ENCODE results near the gene ACSL3.

DNA sequence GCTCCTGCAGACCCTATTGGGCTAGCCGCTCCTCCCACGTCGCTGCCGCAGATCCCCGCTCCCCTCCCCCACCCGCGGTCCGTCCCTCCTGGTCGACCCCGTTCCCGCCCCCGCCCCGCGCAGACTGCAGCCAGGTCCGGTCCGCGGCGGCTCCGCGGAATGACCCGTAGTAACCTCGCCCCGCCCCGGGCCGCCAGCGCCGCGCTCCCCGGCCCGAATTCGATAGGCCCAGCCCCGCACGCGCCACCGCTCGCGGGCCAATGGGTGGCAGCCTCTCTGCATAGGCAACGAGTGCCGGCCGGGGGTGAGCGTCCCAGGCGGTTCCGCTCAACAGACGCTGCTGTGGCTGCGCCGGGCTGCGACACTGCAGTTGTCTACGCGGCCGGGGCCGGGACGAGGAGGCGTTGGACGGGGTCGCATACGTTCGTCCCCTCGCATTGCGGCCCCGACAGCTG, at the start of gene ACSL3:
Gene ACSL3, plus strand, starts transcription at position 333 of the 455 bp plus-strand sequence.
- RRBS, 2 experiments: under 1 to 2% methylated on average over 34 of the region's 60 CpGs

GRCh38 chr2:222959078-222959814, 92.7 kb upstream of the KCNE4 start:
- RRBS, 2 experiments: no CpG with 5 or more reads among the region's 5 CpGs

GRCh38 chr2:223093250-223093731, 41.3 kb downstream of the KCNE4 start:
- RRBS, 2 experiments: no CpG with 5 or more reads among the region's 8 CpGs

GRCh38 chr2:223123739-223124209, 71.8 kb downstream of the KCNE4 start:
- RRBS, 2 experiments: no CpG with 5 or more reads among the region's 4 CpGs

DNA sequence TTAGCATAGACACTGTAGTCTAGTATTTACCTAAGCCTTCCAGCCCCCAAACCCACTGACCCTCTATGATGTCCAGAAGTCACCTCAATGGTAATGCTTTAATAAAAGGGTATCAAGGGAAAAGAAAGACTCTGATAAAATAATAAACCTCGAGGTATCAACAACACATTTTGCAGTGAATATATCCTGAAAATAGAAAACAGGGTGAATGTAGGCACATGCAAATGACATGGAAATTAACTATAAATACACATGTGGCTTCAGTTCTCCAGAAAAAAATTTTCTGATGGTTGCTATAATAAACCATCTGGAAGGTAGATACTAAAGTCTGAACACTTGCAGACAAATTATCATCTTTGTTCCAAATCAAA, 14.2 kb downstream of the SCG2 start:
- RRBS, 2 experiments: no CpG with 5 or more reads among the region's 1 CpG

DNA sequence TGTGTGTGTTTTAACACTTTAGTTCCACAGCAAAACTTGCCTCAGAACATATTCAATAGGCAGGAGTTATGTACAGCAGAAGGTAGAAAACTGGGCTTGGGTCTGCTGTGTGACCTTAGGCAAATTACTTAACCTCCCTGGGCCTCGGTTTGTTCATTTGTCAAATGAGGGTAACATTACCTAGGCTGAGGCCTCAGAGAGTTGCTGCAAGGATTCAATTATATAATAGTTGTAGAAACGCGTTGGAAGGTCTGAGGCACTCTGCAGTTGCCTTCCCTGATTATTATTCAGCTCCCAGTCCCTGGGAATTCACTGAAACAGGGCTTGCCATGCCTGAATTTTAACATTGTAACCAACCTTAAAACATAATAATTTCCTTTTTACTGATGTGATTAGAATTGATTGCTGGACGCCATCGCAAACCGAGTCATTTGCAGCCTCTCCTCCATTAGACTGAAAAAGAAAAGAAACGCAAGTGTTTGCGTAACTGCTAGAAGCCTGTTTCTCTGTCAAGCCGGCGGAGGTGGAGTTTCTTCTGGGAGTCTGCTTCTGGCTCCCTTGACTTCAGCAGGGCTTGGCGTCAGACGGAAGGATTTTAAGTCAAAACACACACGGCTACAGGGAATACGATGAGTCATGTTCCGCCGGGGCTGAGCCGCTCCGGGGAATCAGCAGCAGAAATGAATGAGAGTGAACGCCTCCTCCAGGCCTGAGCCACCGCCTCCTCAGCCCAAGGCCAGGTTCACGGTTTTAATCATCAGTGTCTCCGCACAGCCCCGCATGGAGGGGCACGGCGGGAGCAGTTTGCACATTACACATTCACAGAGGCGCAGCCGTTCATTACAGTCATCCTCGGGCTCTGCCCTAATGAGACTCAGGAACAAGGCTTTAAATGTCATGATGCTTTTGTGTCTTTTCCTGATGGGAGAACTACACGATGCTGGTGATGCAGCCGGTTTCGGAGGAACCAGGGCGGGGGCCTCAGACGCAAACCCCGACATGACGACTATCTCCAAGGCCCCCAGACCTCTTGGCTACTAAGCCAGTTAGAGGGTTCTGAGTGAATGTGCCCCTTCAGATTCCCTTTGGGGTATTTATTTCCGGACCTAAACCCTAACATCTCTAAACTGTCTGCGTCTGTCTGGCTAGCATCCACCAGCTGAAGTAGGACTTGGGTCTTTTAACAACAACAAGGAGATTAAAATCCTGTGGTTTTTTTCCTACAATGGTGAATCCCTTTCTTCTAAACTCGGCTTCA, 10.9 kb upstream of the SCG2 start:
- RRBS, 2 experiments: no CpG with 5 or more reads among the region's 38 CpGs

DNA sequence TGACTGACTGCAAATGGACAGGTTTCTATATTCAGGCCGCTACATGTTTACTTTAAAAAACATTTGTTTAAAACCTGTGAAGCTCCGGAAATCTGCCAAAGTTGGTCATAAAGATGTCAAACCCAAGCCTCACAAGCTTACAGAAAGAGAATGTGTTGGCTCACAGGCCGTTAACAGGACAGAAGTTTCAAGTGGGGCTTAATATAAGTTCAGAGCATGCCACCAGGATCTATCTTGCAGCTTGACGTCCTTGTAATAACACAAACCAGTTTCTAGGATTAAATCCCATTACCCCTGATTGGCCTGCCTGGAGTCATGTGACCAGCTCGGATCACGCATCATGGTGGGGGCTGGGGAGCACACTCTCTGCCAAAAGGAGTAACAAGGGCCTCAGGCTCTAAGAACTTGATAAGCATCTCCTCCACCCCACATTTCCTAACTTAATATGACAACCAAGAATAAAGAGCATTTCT, 38.9 kb upstream of the SCG2 start:
- RRBS, 2 experiments: no CpG with 5 or more reads among the region's 6 CpGs

GRCh38 chr2:223949264-223949989, 4.3 kb upstream of the WDFY1 start:
- RRBS, 2 experiments: no CpG with 5 or more reads among the region's 4 CpGs

- RRBS, 2 experiments: no CpG with 5 or more reads among the region's 8 CpGs
Observed at GRCh38 chr2:223959507-223960169, 2.4 kb downstream of the MRPL44 start.

DNA sequence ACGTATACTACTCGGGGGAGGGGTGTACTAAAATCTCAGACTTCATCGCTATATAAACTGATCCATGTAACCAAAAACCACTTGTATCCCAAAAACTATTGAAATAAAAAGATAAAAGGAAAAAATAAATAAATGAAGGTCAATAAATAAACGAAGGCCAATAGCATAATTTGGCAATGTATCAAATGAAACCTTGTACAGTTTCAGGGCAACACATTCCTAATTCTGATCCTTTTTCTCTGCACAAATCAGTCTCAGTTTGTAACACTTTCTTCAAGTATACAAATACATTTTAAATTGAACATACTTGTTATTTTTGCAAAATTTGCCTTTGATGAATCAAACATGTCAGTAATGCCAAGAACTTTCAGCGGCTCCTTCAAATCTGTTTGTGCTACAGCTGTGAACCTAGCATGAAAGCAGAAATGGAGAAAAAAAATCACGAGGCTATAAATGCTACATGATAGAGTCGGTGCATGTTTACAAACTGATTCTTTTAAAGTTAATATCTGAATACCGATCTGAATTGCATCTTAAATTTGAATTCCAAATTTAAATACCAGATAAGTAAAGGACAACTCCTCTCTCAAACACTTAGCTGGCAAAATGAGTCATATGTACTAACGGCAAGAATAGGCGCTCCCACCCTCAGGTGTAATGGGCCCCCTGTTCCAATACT, 25.2 kb downstream of the MRPL44 start:
- RRBS, 2 experiments: no CpG with 5 or more reads among the region's 10 CpGs

DNA sequence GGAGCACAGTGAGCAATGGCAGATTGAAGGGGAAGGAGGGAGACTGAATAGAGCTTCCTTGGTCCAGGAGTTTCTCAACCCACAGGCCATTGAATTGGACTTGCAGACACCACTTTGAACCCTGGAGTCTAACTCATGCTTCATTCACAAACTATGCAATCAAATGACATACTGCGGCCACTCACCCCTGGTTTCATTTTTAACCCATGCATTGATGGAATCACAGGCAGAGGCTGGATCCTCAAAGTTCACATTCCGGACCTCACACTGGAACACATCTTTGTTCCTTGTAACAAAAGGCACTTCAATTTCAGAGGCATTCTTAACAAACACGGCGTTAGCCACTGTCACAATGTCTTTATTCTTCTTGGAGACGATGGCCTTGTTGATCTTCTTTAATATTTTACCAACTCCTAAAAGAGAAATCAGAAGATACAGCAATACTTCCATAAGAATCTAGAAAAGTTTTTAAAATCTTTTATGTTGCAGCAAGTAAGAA, 40.7 kb downstream of the MRPL44 start:
- RRBS, 2 experiments: no CpG with 5 or more reads among the region's 5 CpGs

DNA sequence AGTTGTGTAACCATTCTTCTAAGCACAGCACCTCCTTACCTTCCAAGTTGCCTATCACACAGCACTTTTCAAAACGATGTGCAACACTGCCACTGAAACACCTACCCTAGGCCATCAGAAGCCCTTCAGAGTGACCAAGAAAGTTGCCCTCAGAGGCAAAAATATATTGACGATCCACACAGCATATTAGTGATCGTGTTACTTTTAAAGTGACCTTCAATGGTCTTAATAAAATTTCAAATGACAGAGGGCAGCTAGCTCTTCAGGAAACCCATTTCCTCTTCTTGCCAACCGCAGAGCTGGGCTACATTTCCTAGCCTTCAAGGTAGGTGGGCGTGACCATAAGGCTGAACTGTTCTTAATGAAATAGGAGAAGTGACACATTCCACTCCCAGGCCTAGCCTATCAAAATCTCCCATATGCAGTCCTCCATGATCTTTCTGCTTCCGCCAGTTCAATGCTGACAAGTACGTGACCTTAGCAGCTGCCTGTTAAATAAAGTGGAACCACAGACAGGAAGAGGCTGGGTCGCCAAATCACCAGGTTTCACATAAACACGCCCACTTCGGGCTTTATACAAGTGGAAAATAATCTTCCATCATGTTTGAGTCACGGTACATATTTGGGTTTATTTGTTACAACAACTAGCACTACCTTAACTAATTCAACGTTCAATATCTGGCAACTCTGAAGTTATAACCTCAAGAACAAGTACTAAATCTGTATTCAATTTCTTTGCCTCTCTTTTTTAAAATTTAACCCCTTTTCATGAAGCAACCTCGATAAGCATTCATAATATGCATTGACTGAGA, 13.2 kb downstream of the SERPINE2 start:
- RRBS, 2 experiments: no CpG with 5 or more reads among the region's 13 CpGs

- RRBS, 2 experiments: 88 to 90% methylated on average over 2 of the region's 4 CpGs
Observed at GRCh38 chr2:224031676-224031876, 7.5 kb downstream of the SERPINE2 start.

DNA sequence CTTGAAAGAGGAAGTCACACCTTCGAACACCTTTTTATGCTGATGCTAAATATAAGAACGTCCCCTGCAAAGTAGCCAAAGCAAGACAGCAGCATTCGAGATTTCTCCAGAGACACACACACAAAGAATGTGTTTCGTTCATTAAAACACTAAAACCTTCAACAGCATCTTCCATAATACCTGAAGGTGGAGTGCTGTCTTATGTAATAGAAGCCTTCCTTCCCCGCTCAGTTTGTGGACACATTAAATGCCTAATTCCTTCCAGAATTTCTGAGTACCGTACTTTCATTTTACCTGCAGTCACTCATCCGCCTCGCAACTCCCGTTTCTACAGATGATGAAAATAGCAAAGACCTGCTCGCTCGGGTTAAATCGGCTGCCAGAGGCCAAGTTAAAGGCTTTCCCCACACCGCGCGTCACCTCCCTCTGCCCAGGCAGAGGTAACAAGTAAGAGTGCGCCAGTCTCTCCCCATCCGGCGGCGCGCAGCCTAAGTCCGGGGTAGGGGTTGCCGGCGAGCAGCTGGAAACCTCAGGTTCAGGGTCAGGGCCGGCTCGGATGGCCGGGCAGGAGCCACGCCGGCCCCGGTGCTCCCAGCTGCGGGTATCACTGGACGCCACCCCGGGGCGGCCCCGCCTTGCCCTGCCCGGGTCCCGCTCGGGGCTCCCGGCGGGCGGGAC, 751 bp downstream of the SERPINE2 start:
- RRBS, 2 experiments: 2 to 3% methylated on average over 3 to 5 of the region's 40 CpGs

DNA sequence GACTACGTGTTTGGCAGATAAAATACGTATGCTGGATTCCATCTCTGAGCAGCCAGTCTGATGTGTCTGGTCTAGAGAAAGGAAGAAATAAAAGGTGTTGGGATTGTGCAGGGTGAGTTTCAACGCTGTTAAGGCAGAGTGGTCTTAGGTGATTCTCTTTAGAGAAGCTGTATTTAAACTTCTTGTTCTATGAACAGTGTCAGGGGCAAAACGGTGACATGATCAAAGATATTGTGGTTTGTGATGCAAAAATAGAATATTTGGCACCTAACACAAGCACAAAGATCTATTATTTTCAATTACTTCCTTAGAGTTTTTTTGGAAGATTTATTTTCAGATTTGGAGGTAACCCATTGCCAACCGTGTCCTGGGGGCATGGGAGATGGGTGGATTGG, 46.9 kb upstream of the CCDC195 start:
- RRBS, 2 experiments: no CpG with 5 or more reads among the region's 5 CpGs

- RRBS, 2 experiments: no CpG with 5 or more reads among the region's 2 CpGs
Observed at GRCh38 chr2:224935793-224936133, 106.5 kb downstream of the DOCK10 start.

- RRBS, 2 experiments: no CpG with 5 or more reads among the region's 4 CpGs
Observed at GRCh38 chr2:224944401-224944768, 97.9 kb downstream of the DOCK10 start.

DNA sequence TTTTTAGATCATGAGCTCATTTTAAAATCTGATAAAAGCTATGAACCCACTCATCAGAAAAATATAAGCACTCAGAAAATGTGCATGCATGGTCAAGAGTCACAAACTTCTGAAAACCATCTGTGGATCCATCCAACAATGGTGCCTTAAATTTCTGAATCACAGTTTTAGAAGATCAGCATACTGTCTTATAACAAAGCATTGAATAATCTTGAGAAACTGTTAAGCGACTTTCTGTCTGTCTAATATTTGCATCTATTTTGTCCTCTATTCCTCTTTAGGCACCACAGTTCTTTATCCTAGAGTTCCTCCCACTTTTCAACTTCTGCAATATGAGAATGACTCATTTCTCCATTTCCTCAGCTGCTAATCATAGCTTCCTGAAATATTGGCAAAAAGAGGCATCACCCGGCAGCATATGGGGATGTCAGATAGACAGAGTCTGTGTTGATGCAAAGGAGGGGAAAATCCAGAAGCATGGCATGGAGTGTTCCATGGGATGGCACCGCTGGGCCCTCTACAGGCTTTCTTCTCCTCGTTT, 93.6 kb downstream of the DOCK10 start:
- RRBS, 2 experiments: no CpG with 5 or more reads among the region's 4 CpGs

GRCh38 chr2:224957574-224957897, 84.7 kb downstream of the DOCK10 start:
- RRBS, 2 experiments: no CpG with 5 or more reads among the region's 2 CpGs

DNA sequence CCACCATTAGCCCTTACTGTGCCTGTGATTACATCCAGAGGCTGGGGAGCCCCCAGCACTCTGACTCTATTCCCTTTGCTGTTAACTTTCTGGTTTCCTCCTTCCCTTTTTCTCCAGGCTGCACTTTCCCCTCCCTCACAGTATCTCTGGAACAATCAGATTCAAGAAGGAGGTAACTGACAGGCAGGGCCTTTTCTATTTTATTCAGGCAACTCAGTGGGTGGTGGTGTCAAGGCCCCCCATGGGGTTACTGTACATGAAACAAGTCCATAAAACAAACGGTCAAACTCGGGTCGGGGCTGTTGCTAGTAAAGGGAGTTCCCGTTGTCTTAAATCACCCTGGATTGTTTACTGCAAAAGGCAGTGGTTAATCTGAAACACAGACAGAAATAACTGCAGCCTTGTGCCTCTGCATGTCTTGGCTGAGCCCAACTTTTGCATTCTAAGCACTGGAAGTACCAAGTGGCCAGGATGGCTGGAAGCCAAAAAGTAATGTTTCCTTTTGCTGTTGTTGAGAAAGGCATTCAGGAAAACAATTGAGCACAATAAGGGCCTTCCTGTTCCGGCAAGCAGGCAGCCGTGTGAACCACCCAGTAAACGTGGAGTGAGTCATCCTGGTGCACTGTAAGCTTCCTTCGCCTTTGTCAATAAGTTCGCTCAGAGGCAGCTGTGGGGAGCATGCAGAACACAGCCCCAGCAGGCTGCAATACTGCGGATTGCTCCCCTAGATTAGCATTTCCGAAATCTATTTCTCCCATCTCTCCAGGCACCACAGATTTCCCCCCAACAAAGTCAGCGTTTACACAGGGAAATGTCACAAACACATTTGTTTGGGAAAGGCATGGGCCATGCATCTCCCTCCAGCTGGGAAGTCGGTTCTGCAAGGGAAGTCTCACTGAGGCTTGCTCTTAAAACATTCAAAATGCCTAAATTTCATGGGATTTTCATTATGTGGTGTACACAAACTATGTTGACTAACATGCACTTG, 149.6 kb downstream of the IRS1 start:
- RRBS, 2 experiments: no CpG with 5 or more reads among the region's 13 CpGs